Right ventricle myocardium (tissue), 1 donor: ENCODE measurements around a stretch of chrX.

GRCh38 chrX:30854084-30855137 lies 34.6 kb downstream of the TAB3 start:
- PRO-cap, 2 experiments, result no peak in any of the 2 experiments

- PRO-cap, 2 experiments, result no peak in any of the 2 experiments
Measured at GRCh38 chrX:31932283-31932734, 860.5 kb upstream of the FTHL17 start.

DNA sequence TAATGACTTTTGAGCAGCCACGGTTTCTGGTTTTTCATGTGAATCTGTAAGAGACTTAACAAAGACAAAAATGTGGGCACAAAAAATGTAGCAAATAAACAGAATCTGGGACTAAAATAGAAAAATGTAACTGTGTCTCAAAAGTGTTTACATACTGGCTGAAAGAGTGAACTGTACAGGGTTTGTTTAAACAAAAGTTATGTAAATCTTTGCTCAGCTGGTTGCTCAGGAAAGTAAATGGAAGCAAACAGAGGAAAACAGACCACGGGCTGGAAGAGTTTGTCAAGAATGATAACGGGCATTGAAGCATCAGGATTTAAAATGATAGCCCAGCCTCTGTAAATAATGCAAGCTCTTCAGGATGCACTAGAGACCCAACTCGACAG lies 921.8 kb upstream of the FTHL17 start:
- PRO-cap, 2 experiments, result no peak in any of the 2 experiments

GRCh38 chrX:35965492-35965884 lies 46.0 kb downstream of the CFAP47 start:
- PRO-cap, 2 experiments, result no peak in any of the 2 experiments

- PRO-cap, 2 experiments, result no peak in any of the 2 experiments
Measured at GRCh38 chrX:36957360-36957859, 50.8 kb upstream of the FAM47C start.

GRCh38 chrX:36985330-36985792 lies 22.8 kb upstream of the FAM47C start:
- PRO-cap, 2 experiments, result no peak in any of the 2 experiments

- PRO-cap, 2 experiments, result no peak in any of the 2 experiments
Measured at GRCh38 chrX:37348125-37348576, 1.0 kb upstream of the PRRG1 start.

DNA sequence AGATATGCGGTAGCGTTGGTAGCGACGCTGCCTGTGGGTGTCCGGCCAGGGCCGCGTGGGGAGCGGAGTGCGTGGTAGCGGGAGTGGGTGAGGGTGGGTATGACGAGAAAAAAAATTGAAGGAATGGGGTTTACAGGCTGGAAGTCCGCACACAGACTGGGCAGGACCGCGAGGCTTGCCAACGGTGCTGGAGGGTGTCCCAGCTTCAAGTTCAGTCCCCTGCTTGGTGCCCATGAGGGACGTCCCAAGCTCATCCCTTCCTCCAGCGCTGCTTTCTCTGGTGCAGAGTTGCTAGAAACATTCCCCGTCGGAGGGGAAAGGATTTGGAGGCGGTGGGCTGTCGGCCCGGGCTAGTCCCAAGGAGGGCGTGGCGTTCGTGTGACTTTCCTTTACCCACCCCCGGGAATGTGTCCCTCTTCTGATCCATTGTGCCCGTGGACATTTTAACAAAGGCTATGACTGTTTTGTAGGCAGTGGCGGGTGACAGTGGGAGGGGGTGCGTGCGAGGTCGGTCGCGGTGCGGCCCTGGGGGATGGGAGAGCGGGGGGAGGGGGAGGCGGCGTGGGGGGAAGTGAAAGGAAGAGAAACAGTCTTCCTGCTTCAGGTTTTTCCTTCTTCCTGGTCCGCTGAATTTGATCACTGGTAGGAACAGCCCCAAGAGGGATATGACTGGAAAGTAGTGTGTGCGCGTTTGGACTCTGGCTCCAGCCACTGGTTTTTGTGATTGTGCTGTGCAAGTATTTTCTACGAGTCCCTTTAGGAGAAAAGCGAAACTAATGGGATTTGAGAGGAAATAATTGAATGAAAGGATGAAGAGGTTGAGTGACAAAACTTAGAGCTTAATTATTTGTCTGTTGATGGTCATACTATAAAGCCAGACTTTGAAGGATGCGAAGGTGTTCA lies 598 bp downstream of the PRRG1 start:
- PRO-cap, 2 experiments, result peak in 2 of 2 experiments; most common plus-strand start position 300 of the sequence (in 2); most common minus-strand start position 270 of the sequence (in 1)

DNA sequence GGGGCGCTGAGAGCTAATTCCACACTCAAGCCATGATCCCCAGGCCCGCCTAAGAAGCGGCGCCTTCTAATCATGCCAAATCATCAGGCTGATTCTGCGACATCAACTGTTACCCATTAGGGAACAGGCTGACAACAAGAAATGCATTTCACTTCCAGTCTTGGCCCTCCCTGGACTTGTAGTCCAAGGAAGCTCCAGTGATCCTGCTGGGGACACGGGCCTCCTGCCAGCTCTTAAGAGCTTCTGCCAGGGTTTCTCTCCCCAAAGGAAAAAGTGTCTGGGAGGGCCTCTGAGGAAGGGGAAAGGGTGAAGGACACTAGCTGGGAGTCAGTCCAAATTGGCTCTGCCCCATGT lies 617.9 kb downstream of the MID1IP1 start:
- PRO-cap, 2 experiments, result no peak in any of the 2 experiments

GRCh38 chrX:39688474-39689380 lies 409.0 kb downstream of the BCOR start:
- PRO-cap, 2 experiments, result peak in 2 of 2 experiments; most common plus-strand start chrX:39688973 (in 1); most common minus-strand start chrX:39688887 (in 2)

DNA sequence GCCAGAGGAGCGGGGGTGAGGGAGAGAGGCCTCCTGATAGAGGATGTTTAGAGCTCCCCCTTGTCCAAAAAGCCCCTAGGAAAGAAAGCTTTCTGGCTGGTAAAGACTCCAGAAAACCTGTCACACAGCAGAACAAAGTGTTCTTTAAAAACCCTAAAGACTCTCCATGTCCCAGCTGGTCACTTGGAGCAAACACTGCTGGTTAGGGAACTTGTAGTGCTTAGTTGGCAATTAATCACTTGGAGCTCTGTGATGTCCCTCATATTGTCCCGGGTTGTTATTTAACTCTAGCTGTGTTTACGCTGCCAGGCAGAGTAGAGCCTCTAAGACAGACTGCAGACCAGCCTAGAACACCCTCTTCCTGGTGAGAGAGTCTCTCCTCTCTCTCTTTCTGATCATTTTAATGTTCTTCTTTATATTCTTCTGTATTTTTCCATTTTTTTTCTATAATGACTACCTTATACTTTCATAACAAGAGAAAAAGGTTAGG lies 267.3 kb downstream of the BCOR start:
- PRO-cap, 2 experiments, result no peak in any of the 2 experiments

- PRO-cap, 2 experiments, result peak in 2 of 2 experiments; most common plus-strand start chrX:39886577 (in 1); most common minus-strand start chrX:39886451 (in 2)
Measured at GRCh38 chrX:39886238-39886685, 211.5 kb downstream of the BCOR start.

- PRO-cap, 2 experiments, result peak in 2 of 2 experiments; most common plus-strand start chrX:40009048 (in 2); most common minus-strand start chrX:40009109 (in 1)
Measured at GRCh38 chrX:40008609-40009520, 88.9 kb downstream of the BCOR start.

GRCh38 chrX:40105605-40106379 lies 8.0 kb upstream of the BCOR start:
- PRO-cap, 2 experiments, result peak in 2 of 2 experiments; most common plus-strand start chrX:40106089 (in 2); most common minus-strand start chrX:40106174 (in 2)

- PRO-cap, 2 experiments, result peak in 2 of 2 experiments; most common plus-strand start chrX:40109837 (in 1); most common minus-strand start chrX:40109820 (in 2)
Measured at GRCh38 chrX:40109620-40110226, 12.0 kb upstream of the BCOR start.

GRCh38 chrX:40132669-40133104 lies 34.9 kb upstream of the BCOR start:
- PRO-cap, 2 experiments, result peak in 2 of 2 experiments; most common plus-strand start chrX:40132983 (in 2); most common minus-strand start chrX:40132851 (in 2)

DNA sequence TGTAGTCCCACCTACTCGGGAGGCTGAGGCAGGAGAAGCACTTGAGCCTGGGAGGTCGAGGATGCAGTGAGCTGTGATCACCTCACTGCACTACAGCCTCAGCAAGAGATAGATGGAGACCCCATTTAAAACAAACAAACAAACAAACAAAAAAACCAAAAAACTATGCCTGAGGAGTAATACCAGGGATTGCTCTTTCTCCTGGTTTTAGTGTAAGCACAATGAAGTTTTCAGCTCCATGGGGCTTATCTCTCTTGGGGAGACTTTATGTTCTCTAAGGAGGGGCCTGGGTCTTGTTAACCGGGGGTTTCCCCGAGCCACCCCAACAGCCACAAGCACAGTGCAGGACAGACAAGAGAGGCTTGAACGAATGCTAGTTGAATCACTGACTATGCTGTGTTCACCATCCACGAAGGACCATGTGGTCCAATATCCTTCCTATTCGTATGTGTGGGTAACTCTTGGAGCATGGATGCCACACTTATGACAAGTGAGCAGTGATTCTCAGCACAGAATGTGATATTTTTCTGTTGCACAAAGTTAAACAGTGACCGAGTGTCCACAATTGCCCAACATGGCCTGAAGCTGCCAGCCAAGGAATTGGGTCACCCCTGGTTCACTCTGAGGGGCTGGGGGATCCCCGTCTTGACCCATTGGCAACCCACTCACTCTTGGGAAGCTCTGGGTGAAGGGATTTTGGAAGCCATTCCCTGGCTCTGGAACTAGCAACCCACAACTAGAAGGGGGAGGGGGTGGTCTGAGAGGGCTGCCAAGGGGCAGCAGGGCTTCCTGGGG lies 42.8 kb upstream of the BCOR start:
- PRO-cap, 2 experiments, result no peak in any of the 2 experiments

GRCh38 chrX:40144636-40145713 lies 47.2 kb upstream of the BCOR start:
- PRO-cap, 2 experiments, result peak in 1 of 2 experiments; most common plus-strand start chrX:40145399 (in 1); most common minus-strand start chrX:40145209 (in 1)

DNA sequence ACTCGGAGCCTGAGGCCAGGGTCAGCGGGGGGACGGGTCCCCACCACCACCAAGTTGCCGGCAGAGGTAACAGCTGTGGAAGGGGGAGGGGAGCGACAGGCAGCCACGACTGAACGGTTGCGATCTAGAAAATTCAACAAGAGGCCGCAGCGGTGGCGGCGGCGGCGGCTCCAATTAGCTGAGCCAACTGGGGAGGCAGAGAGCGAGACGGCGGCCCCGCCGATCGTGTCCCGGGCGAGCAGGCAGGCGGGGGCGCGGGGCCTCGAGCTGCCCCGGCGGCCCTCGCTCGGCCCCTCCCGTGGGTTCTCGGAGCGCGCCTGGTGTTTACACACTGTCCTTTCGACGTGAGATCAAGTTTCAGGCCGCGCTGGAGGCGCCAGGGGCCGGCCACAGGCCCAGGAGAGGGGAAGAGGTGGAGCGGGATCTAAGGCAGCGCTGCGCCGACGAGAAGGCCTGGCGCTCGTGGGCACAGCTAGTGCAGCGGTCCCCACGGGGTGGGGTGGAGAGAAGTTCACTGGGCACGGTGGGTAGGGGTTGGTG lies 53.9 kb upstream of the BCOR start:
- PRO-cap, 2 experiments, result no peak in any of the 2 experiments

GRCh38 chrX:40152114-40153273 lies 54.7 kb upstream of the BCOR start:
- PRO-cap, 2 experiments, result peak in 2 of 2 experiments; most common plus-strand start chrX:40152490 (in 1); most common minus-strand start chrX:40153050 (in 2)